NCI-H460 (cell line): ENCODE measurements around a stretch of chr6.

DNA sequence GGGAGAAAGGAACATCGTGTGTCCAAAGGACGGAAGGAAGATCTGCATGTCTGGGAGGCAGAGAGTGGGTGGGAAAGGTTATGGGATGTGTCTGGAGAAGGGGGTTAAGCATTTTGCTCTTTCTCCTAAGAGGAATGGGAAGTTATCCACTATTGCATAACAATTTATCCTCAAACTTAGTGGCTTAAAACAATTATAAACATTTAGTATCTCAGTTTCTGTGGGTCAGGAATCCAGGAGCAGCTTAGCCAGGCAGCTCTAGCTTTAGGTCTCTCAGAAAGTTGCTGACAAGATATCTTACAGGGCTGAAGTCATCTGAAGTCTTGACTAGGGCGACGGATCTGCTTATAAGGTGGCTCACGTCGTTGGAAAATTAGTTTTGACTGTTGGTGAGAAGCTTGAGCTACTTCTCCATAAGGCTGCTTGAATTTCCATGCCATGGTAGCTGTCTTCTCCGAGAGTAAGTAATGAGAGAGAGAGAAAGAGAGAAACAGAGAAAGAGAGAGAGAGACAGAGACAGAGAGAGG lies 229.3 kb upstream of the CITED2 start:
RAMPAGE:
- cytosol, long total RNA: no peak
- long total RNA: no peak
- nucleus, long total RNA: no peak

RAMPAGE:
- cytosol, long total RNA: no peak
- long total RNA: no peak
- nucleus, long total RNA: no peak
Observed at GRCh38 chr6:139732384-139732916, 358.0 kb upstream of the CITED2 start.

RAMPAGE:
- cytosol, long total RNA: no peak
- long total RNA: no peak
- nucleus, long total RNA: no peak
Observed at GRCh38 chr6:139846514-139847483, 472.4 kb upstream of the CITED2 start.

DNA sequence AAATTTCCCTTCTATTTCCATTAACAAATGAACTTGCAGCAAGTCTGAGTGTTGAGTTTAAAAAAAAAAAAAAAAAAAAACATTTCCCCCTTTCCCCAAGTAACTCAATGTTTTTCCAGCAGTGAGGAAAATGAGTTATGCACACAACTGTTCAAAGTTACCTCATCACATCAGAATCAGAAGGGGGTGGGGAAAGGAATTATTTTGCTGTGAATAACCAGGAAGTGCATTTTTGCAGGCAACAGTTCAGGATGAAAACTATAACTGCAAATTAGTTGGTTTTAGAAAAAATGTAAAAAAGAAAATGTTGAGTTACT lies 568.9 kb upstream of the CITED2 start:
RAMPAGE:
- cytosol, long total RNA: no peak
- long total RNA: no peak
- nucleus, long total RNA: no peak

GRCh38 chr6:139977782-139978545 lies 603.5 kb upstream of the CITED2 start:
RAMPAGE:
- cytosol, long total RNA: no peak
- long total RNA: no peak
- nucleus, long total RNA: no peak

DNA sequence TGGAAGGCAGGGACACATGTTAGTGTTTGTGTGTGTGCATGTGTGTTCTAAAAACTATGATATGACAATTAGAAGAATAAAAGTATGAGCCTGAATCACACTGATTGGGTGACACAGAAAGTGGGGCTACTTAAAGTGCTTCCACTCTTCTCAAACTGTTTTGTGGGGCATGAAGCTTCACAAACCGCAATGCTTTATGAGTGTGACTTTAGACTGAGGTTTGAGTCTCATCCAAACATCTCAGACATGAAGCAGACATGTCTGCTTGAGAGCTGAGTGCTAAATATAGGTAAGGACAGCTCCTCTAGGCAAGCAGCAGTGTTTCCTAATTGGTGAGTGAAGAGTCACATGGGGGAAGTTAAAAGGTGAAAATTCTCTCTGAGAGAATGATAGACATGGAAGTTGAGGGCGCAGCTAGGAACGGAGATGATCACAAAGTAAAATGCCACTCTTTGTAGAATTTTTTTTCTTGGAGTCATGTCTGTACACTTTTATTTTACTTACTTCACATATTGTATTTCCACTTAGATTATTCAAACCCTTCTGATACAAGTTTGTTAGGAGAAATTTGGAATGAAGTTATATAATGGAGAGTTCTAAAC lies 727.0 kb upstream of the CITED2 start:
RAMPAGE:
- cytosol, long total RNA: no peak
- long total RNA: no peak
- nucleus, long total RNA: no peak

DNA sequence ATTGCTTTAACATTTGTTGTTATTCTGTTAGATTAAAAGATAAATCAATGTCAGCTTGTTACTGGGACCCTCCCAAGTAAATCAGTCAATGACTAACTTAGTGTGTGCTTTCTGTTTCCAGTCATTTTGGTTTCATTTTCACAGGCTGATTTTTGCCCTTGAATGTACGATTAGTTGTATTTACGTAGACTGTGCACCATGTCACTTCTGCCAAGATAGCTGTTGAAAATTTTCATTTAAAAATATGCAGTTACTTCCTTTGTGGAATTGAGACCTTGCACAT lies 944.7 kb upstream of the CITED2 start:
RAMPAGE:
- cytosol, long total RNA: no peak
- long total RNA: no peak
- nucleus, long total RNA: no peak

DNA sequence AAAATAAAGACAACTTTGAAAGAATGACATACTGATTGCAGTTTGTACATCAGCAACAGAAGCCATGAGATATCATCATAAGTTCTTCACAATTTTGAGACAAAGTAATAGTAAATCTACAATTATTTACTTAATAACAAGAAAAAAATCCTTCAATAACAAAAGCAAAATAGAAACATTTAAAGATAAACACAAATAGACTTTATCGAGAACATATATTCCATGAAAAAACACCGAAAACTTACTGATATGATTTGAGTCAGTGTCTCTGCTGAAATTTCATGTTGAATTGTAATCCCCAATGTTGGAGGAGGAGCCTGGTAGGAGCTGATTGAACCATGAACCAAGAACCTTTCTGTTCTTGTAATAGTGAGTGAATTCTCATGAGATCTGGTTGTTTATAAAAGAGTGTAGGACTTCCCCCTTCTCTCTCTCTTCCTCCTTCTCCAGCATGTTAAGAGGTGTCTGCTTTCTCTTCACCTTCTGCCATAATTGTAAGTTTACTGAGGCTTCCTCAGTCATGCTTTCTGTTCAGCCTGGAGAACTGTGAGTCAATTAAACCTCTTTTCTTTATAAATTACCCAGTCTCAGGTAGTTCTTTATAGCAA lies 1289.2 kb upstream of the CITED2 start:
RAMPAGE:
- cytosol, long total RNA: no peak
- long total RNA: no peak
- nucleus, long total RNA: no peak

RAMPAGE:
- cytosol, long total RNA: no peak
- long total RNA: no peak
- nucleus, long total RNA: no peak
Observed at GRCh38 chr6:141212226-141212837, 920.4 kb upstream of the GJE1 start.

DNA sequence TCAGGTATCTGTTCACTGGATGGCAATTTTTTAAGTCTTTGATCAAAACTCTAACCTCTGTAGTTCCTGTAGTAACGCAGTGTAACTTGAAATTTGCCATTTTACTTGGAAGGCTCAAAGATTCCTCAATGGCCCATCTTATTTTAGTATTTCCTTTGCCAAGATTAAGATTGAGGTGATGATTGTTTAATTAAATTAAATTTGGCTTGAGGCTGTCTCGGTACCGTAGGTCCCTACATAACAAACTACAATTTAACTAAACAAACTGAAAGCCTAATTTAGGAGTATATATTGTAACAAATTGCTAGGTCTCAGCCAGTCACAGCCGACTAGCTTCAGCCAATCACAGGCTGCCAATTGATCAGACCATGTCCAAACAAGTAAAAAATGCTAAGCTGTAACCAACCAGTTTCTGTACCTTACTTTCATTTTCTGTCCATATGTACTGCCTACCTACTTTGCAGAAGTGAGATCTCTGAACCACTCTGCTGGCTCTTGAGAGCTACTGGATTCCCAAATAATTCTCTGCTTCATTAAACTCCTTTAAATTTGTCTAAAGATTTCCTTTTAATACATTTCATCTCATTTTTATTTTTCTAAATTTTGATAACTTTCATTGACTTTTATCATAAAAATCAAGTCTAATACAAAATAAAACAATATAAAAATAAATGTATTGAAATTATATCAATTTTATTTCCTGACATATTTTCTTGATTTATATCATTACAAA lies 648.0 kb upstream of the GJE1 start:
RAMPAGE:
- cytosol, long total RNA: no peak
- long total RNA: no peak
- nucleus, long total RNA: no peak

GRCh38 chr6:142030283-142030713 lies 102.4 kb upstream of the GJE1 start:
RAMPAGE:
- cytosol, long total RNA: no peak
- long total RNA: no peak
- nucleus, long total RNA: no peak

DNA sequence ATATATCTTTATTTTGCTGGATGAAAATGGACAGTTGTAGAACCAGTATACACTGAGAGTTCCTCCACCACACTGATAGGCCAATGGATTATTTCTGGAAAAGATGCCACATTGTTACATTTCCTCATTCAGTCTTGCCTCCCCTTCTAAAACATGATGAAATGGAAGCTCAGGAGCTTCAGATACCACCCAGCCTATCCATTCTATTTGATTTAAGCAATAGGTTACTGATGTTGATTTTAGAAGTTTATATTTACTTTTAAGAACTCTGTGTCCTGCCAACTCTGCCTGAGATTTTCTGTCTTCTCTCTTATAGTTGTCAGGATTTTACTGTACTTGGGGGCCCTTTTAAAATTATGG lies 16.3 kb upstream of the ADGRG6 start:
RAMPAGE:
- cytosol, long total RNA: no peak
- long total RNA: no peak
- nucleus, long total RNA: no peak

DNA sequence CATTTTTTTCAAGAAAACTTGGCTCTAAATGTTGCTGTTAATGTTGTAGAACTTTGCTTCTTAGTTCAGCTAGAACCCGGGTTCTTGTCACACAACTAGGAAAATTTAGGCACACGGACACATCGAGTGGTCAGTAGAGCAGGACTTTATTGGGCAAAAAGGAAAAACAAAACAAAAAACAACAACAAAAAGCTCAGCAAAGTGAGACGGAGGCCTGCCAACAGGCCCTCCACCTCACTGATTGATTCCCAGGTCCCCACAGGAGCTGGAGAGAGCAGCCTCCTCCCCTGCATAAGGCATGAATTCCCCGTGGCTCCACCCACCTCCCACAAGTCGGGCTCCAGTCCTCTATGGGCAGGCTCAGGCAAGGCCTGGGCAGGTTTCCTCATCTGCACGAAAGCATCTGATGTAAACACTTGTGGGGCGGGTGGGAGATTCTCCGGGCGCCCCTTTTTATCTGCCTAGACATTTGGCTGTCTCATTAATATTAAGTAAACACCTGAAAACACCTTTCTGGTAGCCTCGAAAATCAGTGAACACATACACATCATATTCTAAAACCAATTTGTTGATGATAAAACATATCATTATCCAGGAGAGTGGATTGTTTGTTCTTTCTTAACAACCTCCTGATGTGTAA lies 75.4 kb downstream of the ADGRG6 start:
RAMPAGE:
- cytosol, long total RNA: no peak
- long total RNA: no peak
- nucleus, long total RNA: no peak

GRCh38 chr6:142537775-142538488 lies 236.1 kb downstream of the ADGRG6 start:
RAMPAGE:
- cytosol, long total RNA: no peak
- long total RNA: no peak
- nucleus, long total RNA: no peak

GRCh38 chr6:142570155-142570797 lies 268.5 kb downstream of the ADGRG6 start:
RAMPAGE:
- cytosol, long total RNA: no peak
- long total RNA: no peak
- nucleus, long total RNA: no peak

GRCh38 chr6:142702404-142703121 lies 242.4 kb downstream of the HIVEP2 start:
RAMPAGE:
- cytosol, long total RNA: no peak
- long total RNA: no peak
- nucleus, long total RNA: no peak

GRCh38 chr6:142759996-142760927 lies 184.7 kb downstream of the HIVEP2 start:
RAMPAGE:
- cytosol, long total RNA: no peak
- long total RNA: no peak
- nucleus, long total RNA: no peak

DNA sequence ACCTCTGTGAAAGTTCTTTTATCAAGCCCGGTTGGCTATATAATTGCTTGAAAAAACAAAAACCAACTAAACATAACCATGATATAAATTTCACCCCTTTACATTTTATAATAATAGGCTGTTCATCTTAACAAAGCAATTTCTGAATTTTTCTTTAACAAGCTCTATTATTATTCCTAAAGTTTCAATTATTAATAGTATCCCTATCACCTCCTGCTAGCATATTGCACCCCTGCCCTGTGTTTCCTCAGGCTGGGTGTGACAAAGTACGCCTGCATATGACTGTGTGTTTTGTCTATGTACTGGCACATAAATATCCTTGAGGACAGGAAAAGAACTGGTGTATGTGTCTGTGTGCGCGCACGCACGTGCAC lies 117.8 kb downstream of the HIVEP2 start:
RAMPAGE:
- cytosol, long total RNA: no peak
- long total RNA: no peak
- nucleus, long total RNA: no peak

GRCh38 chr6:142828864-142829871 lies 115.8 kb downstream of the HIVEP2 start:
RAMPAGE:
- cytosol, long total RNA: no peak
- long total RNA: no peak
- nucleus, long total RNA: no peak

GRCh38 chr6:142838850-142839397 lies 106.1 kb downstream of the HIVEP2 start:
RAMPAGE:
- cytosol, long total RNA: no peak
- long total RNA: no peak
- nucleus, long total RNA: no peak